GM12892 (cell line): Measurements from ENCODE around the genes PDE6B, SLC49A3 and FGFR3.

GRCh38 chr4:336661-337738 lies 614 bp upstream of the ZNF141 start:
- RRBS = 2% methylated on average over 14 of the region's 95 CpGs

GRCh38 chr4:508144-508381 lies 9.1 kb downstream of the PIGG start:
- RRBS = no CpG with 5 or more reads among the region's 5 CpGs

DNA sequence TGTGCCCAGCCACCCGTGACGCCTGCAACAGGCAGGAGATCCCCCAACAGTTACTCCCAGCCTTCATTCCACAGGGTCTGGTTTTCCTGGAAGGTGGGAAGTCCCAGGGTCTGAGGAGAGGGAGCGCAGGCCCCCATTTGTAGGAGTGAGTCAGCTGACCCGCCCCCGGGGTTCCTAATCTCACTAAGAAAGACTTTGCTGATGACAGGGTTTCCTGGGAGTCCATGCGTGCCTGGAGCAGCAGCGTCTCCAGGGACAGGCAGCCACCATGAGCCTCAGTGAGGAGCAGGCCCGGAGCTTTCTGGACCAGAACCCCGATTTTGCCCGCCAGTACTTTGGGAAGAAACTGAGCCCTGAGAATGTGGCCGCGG lies at the start of gene PDE6B:
Gene PDE6B (plus strand): TSS at position 215 of the 371 bp plus-strand sequence.
- RRBS = no CpG with 5 or more reads among the region's 12 CpGs

- RRBS = 13% methylated on average over 13 of the region's 63 CpGs
Observed at GRCh38 chr4:688846-689756, at the start of gene SLC49A3. Gene SLC49A3, minus strand, starts transcription at chr4:689151.

- RRBS = no CpG with 5 or more reads among the region's 16 CpGs
Observed at GRCh38 chr4:702377-703175, 3.1 kb upstream of the PCGF3 start.

GRCh38 chr4:765655-766532 lies 60.0 kb downstream of the CPLX1 start:
- RRBS = no CpG with 5 or more reads among the region's 22 CpGs

DNA sequence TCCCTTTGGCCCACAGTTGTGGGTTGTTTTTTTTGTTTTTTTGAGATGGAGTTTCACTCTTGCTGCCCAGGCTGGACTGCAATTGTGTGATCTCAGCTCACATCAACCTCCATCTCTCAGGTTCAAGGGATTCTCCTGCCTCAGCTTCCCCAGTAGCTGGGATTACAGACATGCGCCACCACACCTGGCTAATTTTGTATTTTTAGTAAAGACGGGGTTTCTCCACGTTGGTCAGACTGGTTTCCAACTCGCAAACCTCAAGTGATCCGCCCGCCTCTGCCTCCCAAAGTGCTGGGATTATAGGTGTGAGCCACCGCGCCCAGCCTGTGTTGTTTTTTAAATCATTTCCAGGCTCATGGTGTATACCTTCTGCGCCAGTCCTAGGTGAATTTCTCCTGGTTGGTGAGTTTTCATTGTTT lies 45.8 kb downstream of the CPLX1 start:
- RRBS = no CpG with 5 or more reads among the region's 9 CpGs

DNA sequence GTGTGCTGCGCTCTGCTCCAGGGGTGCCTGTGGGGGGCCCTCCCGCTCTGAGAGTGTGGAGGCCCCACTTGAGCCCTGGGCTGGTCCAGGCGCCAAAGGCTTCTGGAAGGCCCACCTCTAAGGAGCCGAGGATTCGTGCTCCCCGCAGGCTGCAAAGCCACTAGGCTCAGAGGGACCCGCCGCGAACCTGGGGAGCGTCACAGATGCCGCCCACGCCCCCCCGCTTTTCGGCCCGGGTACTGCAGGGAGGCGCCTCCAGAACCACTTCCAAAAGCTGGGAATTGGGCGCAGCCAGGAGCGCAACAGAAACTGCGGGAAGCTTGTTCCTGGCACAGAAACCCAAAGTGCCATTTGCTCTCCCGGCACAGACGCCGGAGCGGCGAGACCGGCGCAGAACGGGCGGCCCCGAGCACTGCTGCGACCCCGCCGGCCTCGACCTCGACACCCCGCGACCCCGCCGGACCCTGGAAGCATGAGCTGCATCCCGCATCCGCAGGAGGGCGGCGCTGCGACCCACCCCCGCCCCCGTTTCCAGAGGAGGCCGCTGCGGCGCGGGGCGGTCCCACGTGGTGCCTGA lies 30.9 kb downstream of the CPLX1 start:
- RRBS = 7% methylated on average over 8 of the region's 51 CpGs

DNA sequence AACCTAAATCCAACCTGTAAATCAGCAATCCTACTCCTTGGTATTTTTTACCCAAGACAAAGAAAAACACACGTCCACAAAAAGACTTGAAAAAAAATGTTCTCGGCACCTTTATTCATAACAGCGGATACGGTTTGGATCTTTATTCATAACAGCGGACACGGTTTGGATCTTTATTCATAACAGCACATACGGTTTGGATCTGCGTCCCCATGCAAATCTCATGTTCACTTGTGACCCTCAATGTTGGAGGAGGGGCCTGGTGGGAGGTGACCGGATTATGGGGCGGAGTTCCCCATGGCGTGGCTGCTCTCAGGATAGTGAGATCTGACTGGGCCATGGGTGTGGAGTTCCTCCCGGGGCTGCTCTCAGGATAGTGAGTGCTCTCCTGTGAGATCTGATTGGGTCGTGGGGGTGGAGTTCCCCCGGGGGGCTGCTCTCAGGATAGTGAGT lies 7.7 kb downstream of the GAK start:
- RRBS = 16% methylated on average over 4 of the region's 14 CpGs

DNA sequence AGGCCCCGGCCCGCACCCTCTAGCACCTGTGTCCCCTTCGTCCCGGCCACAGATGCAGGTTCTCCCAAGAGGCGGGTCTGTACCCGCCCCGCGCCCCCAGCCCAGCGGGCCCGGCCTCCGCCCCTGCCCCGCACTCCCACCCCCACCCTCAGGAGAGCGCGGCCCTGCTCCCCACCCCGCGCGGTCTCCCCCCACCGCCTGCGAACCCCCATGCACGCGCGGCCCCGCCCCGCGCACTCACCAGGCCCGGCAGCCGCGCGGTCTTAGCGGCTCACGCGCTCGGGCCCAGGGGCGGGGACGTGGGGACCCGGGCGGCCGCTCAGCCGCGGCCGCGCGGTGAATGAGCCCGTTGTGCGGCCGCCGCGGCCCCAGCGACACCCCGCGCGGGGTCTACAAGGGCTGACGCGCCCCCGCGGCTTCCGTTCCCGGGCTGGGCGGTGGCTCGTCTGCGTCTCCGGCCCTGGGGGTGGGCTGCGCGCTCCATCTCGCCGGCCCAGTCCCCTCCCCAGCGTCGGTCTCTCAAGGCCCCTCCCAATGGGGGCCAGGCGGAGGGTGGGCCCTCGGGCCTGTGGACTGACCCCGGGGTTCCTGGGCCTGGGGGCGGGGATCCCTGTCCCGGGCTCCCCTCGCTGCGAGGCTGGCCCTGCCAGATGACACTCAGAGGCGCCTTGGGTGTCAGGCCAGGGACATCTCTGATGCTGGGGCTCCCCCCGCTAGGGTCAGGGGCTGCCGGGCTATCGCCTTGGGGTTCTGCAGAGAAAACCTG lies 4.2 kb upstream of the SLC26A1 start:
- RRBS = 4% methylated on average over 24 of the region's 79 CpGs

DNA sequence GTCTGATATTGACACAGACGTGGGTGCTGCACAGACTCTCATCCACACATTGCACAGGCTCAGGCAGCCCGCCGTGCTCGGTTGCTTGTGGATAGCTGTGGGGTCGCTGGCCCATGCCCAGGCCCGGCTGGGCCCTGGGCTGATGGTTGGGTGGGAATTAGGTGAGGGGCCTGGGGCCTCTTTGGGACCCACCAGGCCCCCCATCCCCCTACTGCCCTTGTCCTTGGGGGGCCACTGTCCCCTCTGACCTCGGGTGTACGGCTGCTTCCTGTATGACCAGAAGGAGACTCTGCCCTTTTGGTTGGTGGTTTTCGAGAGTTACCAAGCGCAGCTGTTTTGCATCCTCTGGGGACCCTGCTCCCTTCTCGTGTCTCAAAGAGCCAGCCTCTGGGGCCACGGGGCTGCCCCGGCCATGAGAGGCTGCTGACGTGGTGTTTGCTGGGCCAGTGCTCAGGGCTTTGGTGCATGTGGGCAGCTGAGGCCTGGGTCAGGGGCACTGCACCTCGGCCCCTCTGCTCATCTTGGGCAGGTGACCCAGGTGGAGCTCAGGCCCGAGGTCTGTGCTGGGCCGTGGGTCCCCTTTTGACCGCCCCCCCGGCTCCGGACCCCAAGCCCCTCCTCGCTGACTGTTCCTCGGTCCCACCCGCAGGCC lies 10.3 kb downstream of the FGFRL1 start:
- RRBS = no CpG with 5 or more reads among the region's 23 CpGs

- RRBS = 30% methylated on average over 8 of the region's 38 CpGs
Observed at GRCh38 chr4:1043539-1044557, 32.4 kb downstream of the FGFRL1 start.

DNA sequence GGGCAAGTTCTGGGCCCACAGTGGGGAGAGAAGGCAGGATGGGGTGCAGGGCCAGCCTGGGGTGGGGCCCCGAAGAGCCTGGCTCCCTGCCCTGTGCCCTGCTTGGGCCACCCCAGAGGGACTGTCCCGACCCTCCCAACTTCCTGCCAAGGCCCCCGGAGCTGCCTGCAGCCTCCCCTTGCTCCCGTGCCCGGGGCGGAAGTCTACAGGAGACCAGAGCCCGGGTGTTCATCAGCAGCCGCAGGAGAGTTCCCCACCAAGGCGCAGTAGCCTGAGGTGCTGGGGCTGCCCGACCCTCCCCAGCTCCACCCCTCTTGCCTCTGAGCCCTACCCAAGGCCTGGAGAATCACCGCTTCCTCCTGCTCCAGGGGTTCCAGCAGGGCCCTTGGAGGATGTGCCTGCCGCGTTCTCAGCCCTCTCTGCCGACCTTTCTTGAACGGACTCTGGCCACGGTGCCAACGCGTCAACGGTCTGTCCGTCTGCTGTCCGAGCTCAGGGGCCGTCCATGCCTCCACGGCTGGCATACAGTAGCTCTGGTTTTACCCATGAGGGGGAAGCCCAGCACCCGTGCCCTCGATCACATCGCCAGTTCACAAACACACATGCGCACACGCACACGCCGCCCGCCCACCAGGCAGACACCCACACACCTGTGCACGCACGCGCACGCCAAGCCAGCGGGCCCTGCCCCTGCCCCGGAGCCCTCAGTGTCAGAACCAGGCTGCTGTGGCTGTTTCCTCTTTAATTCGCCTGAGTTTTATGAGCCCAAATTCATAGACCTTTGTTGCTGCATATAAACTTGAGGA lies 36.1 kb upstream of the SPON2 start:
- RRBS = no CpG with 5 or more reads among the region's 38 CpGs

GRCh38 chr4:1209718-1210406 lies 37.5 kb upstream of the SPON2 start:
- RRBS = no CpG with 5 or more reads among the region's 20 CpGs

GRCh38 chr4:1213710-1214132 lies 35.2 kb downstream of the CTBP1 start:
- RRBS = no CpG with 5 or more reads among the region's 8 CpGs

DNA sequence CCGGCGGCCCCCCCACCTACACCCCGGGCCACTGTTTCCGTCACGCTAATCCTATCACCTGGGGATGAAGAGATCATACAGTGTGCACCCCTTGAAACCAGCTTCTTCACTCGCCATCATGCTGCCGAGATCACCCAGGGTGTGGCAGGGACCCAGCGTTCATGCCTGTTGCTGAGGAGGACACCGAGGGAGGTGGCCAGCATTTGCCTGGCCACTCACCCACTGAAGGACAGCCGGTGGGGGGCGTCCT lies 14.1 kb downstream of the CTBP1 start:
- RRBS = 70% methylated on average over 2 of the region's 11 CpGs

DNA sequence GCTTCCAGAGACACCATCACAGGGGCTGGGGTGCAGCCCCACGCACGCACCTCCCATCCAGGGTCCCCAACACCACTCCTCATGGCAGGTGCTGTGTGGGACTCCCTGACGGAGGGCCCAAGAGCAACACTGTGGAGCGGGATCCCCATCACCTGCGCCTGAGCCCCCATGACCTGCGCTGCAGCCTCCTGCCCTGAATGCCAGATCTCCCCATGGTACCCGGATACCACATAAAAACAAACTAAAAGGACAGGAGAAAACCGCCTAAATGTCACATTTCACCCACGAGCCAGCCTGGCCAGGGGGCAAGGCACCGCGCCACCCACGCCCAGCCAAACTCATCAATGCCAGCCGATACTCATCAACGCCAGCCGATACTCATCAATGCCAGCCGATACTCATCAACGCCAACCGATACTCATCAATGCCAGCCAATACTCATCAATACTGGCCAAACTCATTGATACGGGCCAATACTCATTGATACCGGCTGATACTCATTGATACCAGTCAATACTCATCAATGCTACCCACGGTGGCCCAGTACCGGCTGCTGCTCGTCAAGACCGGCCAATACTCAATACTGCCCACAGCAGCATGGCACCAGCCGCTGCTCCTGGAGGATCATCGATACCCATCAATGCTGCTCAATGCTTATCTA lies 6.2 kb downstream of the CTBP1 start:
- RRBS = 96% methylated on average over 2 of the region's 26 CpGs

GRCh38 chr4:1345903-1346154 lies 1.2 kb upstream of the UVSSA start:
- RRBS = no CpG with 5 or more reads among the region's 8 CpGs

DNA sequence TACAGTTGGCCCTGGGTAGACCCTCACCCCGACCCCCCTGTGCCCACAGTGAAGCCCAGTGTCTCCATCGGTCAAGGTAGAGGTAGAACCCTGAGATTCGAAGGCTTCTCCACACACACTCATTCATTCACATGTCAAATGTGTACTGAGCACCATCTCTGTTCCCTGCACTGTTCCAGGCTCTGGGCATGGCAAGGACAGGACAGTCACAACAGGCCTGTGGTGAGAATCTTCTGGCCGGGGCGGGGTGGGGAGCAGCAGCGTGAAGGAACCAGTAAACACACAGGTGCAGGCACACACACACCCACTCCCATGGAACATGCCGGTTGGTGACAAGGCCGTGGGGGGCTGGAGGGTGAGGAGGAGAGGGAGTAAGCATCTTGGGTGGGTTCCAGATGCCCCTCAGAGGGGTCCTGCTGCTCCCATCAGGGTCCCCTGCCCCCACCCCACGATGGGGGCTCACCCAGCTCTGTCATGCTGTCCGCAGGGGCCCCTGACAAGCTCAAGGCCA lies 29.5 kb downstream of the TACC3 start:
- RRBS = 20% methylated on average over 4 of the region's 10 CpGs

DNA sequence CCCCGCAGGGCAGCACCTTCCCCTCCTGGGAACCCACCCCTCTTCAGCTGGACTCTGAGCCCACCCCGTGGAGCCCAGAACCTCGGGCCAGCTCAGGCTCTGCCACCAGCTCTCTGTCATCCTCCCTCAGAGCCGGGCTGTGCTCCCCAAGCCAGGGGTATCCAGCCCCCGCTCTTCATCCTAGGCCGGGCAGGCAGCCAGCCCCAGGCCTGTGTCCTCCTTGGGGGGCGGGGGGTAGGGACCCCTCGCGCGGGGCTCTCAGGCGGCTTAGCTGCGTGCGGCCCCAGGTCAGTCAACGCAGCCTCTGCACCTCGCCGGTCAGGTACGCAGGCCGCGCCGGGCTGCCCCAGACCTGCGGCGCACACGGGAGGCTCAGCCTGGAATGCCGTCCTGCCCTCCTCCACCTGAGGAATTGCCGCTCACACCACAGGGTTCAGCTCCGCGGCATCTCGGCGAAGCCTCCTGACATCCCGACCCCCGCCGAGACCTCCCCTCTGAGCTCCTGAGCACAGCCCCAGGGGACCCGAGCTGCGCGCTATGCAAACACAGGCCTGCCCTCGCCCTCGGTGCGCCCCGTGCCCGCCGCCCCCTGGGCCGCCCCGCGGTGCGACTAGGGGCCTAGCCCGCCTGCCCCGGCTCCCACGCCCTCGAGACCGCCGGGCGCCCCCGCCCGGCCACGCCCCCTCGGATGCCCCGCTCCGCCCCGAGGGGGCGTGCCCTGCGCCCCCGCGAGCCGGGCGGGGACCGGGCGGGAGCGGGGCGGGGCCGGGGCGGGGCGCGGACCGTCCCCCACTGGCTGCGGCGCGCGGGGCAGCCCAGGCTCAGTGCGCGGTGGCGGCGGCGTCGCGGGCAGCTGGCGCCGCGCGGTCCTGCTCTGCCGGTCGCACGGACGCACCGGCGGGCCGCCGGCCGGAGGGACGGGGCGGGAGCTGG lies at the start of gene FGFR3:
Gene FGFR3 (plus strand): TSS at position 824 of the 933 bp plus-strand sequence.
- RRBS = 16% methylated on average over 17 of the region's 100 CpGs